Panc1 (cell line): ENCODE results near the genes TBC1D3H, TBC1D3E and MLLT6.

DNA sequence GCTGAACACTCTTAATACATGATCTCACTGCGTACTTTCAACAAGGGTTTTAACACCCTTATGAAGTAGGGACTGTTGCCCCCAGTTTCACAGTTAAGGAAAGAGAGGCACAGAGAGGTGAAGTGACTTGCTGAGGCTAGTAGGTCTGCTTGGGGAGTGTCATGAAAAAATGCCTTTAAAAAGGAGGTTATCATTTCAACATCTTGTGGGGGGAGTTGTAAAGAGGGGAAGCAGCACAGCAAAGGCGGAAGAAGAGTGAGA is 2.1 kb downstream of the CCL4L2 start:
- RRBS, 2 experiments: no CpG with 5 or more reads among the region's 2 CpGs

DNA sequence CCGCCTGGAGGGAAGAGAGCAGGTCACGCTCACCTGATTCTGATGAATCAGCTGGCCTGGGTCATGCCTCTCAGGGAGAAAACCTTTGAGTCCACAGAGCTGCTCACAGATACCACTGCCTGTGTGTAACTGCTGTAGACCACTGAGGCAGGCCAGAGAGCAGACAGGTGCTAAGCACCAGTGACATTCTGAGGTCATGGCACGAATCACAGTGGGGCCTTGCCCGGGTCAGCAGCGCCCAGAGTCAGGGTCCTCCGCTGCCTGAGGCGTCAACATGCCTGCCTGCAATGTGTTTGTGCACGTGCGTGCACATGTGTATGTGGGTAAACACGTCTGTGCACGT is at the start of gene TBC1D3H:
Gene TBC1D3H (minus strand): TSS at position 144 of the 343 bp plus-strand sequence.
- RRBS, 2 experiments: no CpG with 5 or more reads among the region's 11 CpGs

- RRBS, 2 experiments: no CpG with 5 or more reads among the region's 6 CpGs
These were observed 138.5 kb downstream of the AATF start for GRCh38 chr17:37087231-37087706.

- RRBS, 2 experiments: no CpG with 5 or more reads among the region's 2 CpGs
These were observed 143.5 kb downstream of the AATF start for GRCh38 chr17:37092111-37092711.

DNA sequence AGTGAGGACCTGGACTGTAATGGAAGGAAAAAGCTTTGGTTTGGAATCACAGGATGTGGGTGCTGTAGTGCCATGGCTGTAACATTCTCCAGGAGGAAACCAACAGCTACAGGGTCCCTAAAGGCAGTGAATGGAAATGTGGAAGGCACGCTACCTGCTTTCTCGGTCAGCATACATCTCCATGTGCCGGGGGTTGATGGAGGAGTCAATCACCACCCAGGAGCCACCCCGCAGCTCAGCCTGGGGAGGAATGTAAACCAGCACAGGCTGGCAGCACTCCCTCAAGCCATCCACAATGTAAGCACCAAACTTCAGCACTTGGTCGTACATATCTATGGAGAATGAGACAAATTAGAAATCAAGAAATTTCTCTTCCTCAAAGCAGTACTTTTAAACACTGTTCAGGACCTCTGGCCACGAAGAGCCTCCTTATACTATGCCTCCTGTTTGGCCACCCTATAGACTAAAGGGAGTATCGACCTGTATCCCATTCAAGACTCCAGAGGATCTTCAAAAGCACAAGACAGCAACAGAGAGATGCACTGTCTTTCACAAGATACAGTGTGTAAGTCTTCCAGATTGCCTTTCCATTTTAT is 164.3 kb downstream of the AATF start:
- RRBS, 2 experiments: no CpG with 5 or more reads among the region's 7 CpGs

DNA sequence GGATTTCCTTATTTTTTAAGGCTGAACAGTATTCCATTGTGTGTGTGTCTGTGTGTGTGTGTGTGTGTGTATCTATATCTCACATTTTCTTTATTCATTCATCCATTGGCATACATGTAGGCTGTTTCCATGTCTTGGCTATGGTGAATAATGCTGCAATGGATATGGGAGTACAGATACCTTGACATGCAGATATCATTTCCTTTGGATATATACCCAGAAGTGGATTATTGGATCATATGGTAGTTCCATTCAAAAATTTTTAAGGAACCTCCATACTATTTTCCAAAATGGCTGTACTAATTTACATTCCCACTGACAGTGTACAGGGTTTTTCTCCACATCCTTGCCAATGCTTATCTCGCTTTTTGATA is 6.0 kb downstream of the ACACA start:
- RRBS, 2 experiments: no CpG with 5 or more reads among the region's 1 CpG

DNA sequence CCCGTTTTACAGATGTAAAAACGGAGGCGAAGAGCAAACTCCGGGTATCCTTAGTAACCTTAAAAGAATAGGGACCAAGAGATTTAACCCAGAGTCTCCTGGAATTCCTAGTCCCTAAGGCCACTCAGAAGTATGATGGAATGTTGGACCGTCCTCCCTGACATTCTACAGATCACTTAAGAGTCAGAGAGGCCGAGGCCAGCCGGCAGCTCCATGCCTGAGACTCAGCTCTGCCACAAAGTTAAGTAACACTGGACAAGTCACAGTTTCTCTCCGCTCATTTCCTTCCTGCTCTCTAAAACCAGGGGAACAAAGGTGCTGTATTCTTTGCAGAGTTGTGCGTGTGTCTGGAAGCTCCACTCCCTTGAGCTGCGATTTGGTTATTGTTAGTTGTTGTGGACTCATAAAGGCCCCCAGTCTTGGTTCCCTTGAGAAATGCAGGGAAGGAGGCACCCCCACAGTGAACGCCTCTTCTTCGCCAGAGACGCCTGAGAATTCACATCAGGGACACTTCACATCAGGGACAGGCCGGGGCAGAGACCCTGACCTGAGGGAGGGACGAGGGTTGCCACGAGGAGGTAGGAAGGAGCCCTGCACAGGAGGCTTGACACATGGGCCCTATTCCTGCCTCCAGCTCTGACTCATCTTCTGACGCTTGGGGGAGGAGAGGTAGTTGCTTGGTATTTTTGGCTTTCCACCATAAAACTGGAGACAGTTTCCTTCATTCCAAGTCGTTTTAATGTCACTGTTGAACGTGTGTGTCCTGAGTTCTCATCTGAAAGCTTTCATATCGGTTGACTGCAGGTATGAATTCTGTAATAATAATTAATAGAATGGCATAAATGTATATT is 1.4 kb downstream of the DUSP14 start:
- RRBS, 2 experiments: no CpG with 5 or more reads among the region's 20 CpGs

- RRBS, 2 experiments: no CpG with 5 or more reads among the region's 5 CpGs
These were observed 3.6 kb downstream of the SYNRG start for GRCh38 chr17:37605511-37606103.

DNA sequence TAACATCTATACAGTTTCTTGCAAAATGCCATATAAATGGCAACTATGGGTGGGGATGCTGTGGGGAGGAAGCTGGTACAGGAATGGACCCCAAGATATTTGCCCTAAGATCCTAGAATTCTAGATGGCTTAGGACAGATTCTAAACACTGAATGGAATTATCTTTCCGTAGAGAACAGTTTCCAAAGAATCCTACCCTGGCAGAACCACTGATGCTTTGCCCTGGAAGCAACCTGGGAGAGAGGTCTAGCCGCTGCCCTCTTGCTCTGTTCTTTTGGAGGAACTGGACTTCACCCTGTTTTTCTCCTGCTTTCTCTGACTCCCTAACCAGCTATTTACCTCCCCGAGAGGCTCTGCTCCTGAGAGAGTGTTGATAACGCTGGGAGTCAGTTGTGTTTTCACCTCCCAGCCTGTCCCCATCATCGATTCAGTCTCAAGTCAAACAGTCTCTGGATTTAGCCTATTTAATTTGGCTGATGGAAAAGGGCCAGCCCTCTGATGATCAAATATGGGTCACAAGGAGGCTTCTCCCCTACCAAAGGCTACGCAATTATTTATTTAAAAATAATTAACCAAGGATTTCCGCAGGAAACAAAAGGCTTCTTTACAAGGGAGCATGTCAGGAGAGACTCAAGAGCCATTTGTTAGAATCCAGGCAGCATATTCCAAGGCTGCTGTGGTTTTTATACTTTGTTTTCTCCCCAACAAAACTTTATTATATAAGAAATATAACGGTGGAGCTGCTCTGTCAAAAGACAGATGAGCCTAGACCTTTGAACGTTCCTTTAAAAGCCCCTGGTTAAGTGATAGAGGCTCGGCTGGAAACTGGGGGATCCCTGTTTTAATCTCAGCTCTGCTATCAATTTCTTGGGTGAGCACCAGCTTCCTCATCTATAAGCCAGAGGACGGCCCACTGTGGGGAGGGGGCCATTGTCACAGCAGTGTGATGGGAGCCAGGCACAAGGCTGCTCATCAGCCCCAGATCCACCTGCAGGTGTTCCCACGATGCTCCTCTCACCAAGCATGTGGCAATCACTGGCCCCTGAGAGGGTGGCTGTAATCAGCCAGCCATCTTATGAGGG is 31.7 kb downstream of the HNF1B start:
- RRBS, 2 experiments: no CpG with 5 or more reads among the region's 12 CpGs

GRCh38 chr17:37720935-37721811 is 23.7 kb downstream of the HNF1B start:
- RRBS, 2 experiments: no CpG with 5 or more reads among the region's 9 CpGs

DNA sequence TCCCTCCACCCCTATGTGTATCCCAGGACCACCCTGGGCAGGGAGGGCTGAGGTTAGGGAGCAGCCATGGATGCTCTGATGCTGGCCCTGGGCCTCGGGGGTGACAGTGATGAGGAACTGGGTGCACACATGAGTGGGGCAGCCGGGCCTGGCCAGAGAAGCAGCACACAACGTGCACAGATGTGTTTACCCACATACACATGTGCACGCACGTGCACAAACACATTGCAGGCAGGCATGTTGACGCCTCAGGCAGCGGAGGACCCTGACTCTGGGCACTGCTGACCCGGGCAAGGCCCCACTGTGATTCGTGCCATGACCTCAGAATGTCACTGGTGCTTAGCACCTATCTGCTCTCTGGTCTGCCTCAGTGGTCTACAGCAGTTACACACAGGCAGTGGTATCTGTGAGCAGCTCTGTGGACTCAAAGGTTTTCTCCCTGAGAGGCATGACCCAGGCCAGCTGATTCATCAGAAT is at the start of gene TBC1D3E:
Gene TBC1D3E (plus strand): TSS at position 365 of the 477 bp plus-strand sequence.
- RRBS, 2 experiments: no CpG with 5 or more reads among the region's 9 CpGs

DNA sequence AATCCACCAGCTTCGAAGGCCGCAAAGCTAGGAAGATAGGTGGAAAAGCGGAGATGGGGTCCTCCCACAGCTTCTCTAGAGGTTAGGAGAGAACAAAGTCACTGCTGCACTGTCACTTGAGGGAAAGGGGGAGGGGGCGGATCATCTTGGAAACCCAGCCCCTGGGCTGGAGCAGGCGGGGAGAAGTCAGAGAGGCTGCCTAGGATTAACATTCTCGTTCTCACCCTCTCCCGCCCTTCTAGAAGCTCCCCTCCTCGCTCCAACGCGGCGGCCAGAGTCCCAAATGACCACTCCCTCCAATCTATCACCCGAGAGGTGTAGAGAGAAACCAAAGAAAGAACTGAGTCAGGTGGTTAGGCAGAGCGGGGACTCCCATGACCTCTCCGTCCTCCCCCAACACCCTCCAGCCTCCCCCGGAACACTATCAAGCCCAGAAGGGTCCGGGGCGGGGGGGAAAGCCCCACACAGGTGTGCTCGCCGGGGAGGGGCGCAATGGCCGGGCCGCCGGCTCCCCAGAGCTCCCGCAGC is 40.8 kb upstream of the MRPL45 start:
- RRBS, 2 experiments: no CpG with 5 or more reads among the region's 24 CpGs

DNA sequence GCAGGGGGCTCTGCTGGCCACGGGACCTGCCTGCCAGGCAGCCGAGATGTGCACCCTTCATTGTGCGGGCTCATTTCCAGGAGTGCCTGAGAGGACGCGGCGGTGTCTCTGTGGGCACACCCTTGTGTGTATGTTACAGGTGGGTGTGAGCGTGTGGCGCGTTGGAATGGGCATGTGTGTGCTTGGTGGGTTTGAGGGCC is 15.9 kb downstream of the ARHGAP23 start:
- RRBS, 2 experiments: no CpG with 5 or more reads among the region's 9 CpGs

- RRBS, 2 experiments: no CpG with 5 or more reads among the region's 6 CpGs
These were observed 31.3 kb downstream of the ARHGAP23 start for GRCh38 chr17:38459605-38459953.

GRCh38 chr17:38481939-38482350 is 53.7 kb downstream of the ARHGAP23 start:
- RRBS, 2 experiments: no CpG with 5 or more reads among the region's 9 CpGs

- RRBS, 2 experiments: no CpG with 5 or more reads among the region's 10 CpGs
These were observed 3.5 kb upstream of the SRCIN1 start for GRCh38 chr17:38609018-38609863.

DNA sequence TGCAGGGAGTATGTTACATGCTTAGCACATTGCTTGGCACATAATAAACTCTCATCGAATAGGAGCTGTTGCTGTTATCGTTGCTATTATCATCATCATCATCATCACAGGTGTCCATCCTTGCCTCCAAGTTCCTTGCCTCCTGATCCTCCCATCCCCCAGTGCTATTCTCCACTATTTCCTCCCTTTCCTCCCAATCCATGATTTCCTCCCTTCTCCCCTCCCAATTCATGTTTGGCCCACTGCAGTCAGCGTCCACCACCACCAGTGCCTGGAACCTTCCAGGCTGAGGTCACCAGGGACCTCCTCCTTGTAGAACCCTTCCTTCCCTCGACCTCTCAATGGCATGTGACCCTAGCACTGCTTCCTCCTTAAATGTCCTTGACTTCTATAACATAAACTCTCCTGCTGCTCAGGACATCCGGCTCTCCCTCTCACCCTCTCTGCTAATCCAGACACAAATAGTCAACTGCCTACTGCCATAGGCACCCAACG is 6.0 kb upstream of the MLLT6 start:
- RRBS, 2 experiments: no CpG with 5 or more reads among the region's 6 CpGs

- RRBS, 2 experiments: no CpG with 5 or more reads among the region's 21 CpGs
These were observed 2.2 kb upstream of the MLLT6 start for GRCh38 chr17:38702912-38703191.

DNA sequence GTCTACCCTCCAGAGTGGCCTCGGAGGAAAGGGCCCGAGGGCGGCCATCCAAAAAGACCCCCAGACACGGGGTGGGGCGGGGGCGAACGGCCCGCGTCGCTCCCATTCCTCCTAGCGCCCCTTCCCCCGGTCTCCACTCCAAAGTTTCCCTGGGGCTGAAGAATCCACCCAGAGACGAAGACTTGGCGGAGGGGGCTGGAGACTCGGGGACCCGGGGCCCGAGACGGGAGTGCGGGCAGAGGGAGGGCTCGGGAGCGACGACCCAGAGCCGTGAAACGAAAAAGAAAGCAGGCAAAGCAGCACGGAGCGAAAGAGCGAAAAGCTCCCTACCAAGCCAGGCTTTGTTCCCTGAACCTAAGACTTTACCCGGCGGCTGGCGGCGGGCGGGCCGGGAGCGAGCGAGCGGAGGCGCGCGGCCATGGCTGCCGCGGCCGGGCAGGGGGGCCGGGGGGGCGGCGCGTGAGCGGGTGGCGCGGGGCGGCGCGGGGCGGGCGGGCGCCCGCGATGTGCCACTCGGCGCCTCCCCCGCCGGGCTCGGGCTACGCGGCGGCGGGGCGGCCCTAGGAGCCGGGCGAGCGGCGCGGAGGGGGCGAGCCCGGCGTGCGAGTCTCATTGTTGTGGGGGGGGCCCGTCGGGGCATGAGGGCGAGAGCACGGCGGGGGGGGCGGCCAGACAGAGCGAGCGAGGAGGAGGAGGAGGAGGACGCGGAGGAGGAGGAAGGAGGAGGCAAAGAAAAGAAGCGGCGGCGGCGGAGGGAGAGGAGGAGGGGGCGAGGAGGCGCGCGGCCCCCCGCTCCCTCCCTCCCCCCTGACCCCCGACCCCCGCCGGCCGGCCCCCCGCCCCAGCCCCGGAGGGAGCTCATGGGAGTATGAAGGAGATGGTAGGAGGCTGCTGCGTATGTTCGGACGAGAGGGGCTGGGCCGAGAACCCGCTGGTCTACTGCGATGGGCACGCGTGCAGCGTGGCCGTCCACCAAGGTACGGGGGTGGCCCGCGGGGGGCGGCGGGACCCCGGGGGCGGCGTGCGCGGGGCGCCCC is at the start of gene MLLT6:
Gene MLLT6 (plus strand): TSS at position 509 of the 1,037 bp plus-strand sequence.
- RRBS, 2 experiments: no CpG with 5 or more reads among the region's 122 CpGs

DNA sequence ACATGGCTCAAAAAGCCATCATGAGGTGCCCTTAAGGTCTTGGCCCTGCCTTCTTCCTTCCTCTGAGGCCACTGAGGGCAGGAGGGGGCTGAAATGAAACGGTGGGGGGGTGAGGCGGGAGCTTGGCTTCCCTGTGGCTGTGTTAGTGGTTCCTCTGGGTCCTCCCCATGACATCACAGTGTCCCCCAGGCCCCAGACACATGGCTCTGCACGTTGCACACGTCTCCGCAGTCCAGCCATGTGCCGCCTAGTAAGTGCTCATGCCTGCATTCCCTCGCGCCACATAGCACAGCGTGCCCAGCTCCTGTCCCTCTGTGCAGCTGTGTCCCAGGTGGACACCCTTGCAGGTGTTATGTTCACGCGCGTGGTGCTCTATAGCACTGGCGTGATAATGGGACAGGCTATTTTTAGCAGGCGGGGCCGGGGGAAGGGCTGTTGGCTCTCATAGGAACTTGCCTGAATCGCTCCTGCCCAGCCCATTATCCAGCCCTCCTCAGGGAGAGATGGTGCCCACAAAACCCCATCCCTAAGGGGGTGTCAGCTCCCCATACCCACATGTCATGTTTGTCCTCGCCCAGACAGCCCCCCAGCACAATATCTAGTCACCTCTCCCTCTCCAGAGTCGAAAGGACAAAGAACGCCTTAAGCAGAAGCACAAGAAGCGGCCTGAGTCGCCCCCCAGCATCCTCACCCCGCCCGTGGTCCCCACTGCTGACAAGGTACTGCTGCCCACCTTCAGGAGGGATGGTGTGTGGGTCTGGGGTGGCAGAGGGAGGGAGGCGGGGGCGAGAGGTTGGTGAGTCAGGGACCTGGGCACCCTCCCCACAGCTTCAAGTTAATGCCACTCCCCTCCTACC is 7.2 kb downstream of the MLLT6 start:
- RRBS, 2 experiments: no CpG with 5 or more reads among the region's 25 CpGs